ENCODE results near the gene XCR1.

- PRO-cap = no peak
Measured at GRCh38 chr3:45559812-45560242, 34.7 kb upstream of the LIMD1 start.

DNA sequence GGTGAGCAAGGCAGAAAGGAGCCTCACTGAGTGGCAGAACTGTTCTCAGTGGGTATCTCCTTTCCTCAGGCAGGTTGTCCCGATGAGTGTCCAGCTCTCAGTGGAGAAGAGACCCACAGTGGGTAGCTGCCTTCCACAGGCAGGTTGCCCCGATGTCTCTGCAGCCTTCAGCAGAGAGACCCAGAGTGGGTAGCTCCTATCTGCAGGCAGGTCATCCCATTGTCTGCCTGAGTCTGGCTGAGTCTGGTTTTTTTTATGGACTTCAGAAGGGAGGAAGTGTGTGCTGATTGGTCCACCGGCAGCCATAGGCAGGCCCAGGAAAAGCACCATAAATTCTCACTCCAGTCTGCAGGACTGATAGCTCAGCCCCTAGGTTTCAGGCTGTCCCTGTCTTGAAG lies 3.8 kb upstream of the LIMD1 start:
- PRO-cap = no peak

- PRO-cap = unidirectional peak, plus-strand start at chr3:45593060; unidirectional peak, plus-strand start at chr3:45593064; unidirectional peak, plus-strand start at chr3:45593369
Measured at GRCh38 chr3:45592835-45593609, 1.5 kb upstream of the LIMD1 start.

- PRO-cap = no peak
Measured at GRCh38 chr3:45693255-45693862, 4.2 kb downstream of the SACM1L start.

GRCh38 chr3:45964770-45965271 lies 21.6 kb downstream of the CXCR6 start:
- PRO-cap = no peak

DNA sequence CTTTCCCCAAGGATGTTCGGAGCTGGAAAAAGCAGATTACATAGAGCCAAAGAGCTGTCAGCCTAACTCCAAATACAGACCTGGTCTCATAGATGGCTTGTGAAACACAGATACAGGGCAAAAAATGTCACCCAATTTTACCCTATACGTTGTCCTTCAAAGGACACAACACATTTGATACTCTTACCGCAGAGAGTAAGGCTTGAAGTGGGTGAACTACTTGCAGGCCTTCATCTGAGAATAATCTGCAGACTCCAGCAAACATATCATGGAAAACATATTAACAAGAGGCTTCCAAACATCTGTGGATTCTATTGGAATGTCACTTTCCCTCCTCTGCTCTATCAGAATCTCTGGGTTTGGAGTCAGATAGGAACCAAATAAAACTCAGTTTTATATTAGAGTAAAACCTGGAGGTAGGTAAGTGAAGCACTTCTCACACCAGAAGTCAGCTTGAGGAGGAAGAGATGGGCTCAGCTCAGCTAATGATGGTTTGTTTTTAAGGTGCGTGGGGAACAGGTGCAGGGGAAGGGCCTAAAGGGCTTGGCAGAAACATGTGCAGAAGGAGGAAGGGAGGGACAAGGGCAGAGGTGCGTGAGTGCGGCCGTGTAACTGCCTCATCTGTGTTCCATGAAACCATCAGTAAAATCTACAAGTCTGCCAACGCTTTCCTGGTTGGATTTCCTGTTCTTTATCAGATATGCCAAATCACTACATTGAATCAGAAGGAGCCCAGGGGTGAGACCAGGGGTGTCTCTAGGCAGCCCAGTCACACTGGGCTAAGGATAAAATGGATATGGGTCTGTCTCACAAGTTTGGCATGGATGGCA lies 20.1 kb downstream of the FYCO1 start:
- PRO-cap = no peak

DNA sequence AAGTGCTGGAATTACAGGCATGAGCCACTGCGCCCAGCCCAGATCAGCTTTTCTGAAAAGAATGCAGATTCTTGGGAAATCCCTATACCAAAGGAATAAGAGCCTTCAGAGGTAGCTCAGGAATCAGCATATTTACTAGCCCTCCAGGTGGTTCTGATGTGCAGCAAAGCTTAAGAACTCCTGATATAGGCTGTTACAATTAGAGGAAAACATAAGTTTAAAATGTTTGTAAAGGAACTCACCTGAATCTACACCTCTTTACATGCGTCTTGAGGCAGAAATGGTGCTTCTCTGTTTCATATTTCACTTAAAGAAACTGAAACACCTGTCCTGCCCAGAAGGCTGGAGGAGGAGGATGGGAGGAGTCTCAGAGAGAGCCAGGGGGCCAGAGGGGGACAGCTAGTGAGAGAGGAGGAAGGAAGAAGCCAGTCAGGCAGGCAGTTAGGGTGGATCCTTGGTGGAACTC lies at the start of gene XCR1:
TSS of gene XCR1 (minus strand) at position 309 of the 466 bp plus-strand sequence.
- PRO-cap = no peak

GRCh38 chr3:46130623-46131414 lies 77.3 kb downstream of the CCR1 start:
- PRO-cap = no peak

- PRO-cap = no peak
Measured at GRCh38 chr3:46162852-46163630, 45.1 kb downstream of the CCR1 start.

DNA sequence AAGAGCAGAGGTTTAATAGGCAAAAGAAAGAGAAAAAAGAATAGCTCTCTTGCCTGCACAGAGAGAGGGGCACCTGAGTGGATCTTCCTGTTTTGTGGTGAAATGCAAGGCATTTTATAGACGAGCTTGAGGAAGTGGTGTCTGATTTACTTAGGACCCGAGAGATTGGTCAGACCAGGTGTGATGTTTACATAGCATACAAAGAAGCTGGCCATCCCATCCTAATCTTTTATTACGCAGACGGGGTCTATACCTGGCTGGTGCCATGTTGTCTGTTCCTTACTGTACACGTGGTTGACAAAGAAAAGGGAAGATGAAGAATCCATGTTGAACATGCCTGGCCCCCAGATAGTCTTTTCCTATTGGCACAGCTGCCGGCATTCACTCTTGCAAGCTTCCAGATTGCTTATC lies 13.3 kb downstream of the CCR5 start:
- PRO-cap = no peak

- PRO-cap = no peak
Measured at GRCh38 chr3:46585958-46586980, 8.7 kb downstream of the TDGF1 start.

GRCh38 chr3:46862035-46862842 lies 1.0 kb downstream of the MYL3 start:
- PRO-cap = no peak

DNA sequence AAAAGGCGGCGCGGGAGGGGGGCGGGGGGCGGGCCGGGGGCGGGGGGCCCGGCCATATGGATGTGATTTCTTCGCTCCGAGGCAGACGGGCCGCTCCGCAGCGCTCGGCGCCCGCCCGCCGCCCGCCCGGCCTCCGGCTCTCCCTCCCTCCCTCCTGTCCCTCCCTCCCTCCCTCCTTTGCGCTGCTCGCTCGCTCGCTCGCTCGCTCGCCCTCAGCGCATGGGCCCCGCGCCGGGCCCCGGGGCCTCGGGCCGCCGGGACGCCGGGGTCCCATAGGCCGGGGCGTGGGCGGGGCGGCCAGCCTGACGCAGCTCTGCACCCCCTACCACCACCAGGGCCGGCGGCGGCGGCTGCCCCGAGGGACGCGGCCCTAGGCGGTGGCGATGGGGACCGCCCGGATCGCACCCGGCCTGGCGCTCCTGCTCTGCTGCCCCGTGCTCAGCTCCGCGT lies 5.7 kb downstream of the PTH1R start:
- PRO-cap = no peak

GRCh38 chr3:46915227-46915663 lies 37.7 kb downstream of the PTH1R start:
- PRO-cap = no peak

- PRO-cap = no peak
Measured at GRCh38 chr3:46925632-46926744, 48.5 kb downstream of the PTH1R start.

DNA sequence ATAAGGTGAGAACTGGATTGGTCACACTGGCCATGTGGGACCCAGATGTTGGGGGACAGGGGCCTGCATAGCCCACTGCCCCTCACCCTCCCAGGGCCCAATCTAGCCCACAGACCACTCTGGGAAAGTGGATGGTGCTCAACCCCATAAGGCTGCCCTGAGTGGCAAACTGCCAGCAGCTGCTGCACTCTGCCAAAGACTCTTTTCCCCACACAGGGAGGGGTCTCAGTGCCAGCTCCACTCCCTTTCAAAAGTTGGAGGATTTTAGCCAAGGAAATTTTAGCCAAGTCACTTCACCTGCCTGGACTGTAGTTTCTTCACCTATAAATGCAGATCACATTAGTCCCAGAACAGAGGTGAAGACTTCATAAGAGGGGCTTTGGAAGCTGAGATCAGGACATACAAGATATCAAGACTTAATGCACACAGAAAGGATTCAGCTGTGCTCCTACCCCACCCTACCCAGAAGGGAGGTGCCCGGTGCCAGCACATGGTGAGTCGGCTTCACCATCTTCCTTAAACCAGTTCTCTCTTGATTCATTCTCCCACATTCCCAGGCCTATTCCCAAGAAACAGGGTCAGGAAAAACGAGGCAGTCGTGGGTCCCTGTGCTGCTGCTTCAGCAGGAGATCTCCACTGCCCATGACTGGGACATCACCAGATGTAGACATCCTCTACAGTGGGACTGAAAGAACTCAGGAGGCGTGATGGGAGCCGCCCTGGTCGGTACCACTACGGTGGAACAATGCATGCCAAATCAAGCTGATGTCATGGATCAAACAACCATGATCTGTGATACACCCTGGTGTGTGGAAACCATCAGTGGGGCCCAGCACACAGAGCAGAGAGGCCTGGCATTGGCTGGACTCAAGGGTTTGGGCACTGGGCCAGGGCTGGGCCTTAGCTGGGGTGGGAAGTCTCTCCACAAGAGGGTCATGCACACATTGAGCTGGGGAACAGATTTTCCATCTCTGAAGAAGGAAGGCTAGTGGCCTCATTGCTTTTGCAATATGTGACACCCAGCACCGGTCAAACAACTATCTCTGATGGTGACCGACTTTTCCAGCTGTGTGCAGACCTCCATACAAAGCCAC lies 42.0 kb downstream of the CCDC12 start:
- PRO-cap = no peak

- PRO-cap = no peak
Measured at GRCh38 chr3:46943085-46944329, 33.0 kb downstream of the CCDC12 start.

DNA sequence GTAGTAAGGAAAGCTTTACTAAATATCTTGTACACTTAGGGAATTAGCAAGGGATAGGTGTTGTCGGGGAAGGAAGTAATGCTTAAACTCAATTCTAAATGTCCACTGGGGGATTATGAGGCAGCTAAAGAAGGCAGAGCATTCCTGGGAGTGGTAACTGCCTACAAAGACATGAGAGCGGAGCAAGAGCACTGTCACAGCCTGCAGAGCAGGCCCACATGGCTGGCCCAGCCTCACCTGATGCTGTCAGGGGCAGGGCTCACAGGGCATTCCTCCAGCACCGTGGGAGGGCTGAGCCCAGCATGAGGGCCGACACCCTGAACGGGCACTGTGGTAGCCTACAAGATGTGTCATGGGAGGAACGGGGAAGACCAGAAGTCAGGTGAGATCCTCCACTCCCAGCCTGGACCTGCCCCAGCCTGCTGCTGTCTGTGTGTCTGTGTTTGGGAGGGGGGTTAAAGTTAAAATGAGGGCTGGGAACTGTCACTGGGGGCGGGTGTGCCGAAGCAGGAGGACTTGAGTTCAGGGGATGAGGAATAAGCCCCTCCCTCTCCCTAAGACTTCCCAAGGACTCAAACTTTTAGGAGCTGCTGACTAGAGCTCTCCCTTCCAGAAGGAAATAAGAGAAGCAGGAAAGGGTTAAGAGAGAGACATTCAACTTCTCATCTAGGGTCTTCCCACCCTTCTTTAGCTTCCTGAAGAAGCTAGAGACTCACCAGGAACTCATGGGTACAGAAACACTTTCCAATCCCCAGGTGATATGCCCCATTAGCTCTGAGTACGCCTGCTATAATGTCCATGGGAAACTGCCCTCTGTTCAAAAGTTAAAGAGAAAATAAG lies 30.0 kb downstream of the CCDC12 start:
- PRO-cap = no peak

DNA sequence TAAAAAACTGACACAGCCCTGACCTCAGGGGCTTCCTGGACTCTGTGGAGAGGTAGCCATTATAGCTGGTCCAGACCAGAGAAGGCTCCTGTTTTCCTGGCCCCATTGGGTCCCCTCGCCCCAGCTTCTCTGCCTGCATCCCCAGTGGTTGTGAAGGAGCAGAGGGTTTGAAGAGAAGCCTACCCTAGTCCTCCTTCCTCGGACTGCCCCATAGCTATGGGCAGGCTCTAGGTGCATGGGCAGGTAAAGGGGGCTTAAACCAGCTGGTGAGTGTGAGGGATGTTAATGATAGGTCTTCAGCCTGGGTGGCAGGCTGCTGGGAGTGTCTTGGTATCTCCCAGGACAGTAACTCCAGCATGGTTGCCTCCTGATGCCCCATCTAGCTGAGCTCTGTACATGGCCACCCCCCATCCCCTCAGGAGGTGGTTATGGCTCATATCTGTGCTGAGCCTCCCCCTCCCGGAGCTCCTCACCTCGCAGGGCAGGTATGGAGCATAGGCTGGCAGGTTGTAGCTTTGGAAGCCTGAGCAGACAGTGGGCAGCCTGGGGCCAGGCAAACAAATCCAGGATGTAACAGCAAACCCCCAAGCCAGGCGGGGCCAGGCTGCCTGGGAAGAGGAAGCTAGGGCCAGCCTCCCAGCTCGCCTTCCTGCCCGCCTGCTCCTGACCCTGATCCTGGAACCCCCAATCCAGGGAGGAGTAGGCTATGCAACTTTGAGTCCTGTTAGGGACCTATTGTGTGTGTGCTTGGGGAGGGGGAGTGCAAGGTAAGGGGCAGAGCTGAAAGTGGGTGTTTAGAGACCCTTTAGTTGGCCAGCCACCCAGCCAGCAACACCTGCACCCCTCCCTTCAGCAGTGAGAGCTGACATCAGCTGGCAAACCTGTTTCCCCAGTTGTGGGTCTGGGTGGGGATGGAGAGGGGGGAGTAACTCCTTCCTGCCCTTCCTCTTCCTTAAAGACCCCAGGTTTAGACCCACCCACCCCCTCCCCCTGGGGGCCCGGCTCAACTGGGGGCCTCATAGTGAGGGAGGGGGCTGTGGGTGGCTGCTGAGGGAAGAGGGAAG lies 2.3 kb downstream of the NBEAL2 start:
- PRO-cap = no peak

DNA sequence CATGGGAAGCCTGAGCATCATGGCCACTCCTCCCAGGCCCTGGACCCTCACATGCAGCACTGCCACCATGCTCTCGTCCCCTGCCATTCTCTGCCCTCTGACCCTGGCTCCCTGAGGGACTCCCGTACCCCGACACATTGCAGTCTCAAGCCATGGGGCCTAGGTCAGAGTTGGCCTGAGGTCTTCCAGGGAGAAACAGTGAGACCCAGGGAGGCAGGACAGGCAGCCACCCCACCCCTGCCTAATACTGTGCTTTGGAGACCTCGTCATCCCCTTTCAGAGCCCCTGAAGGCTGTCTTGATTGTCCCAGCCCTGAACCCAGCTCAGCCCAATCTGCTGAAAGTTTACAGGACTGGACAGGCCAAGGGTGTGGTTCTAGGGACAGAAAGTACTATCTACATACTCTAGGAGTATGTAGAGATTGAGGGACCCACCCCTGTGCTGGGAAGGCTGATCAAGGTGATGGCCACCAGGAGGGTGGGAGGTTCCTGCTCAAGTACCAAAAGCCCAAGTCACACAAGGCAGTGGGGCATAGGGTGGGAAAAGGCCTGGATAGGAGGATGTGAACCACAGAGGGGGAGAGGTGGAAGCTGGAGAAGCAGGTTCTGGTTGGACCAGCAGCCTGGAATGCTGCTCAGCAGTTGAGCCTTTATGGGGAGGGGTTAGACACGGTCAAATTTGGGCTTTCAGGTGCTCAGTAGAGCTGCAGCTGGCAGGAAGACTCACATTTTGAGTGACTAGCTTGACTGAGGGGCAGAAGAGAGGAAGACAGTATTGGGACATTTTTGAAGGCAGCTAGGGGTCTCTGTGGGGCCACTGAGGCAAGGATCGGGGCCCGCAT lies 6.6 kb downstream of the NBEAL2 start:
- PRO-cap = no peak